Fibroblast of the aortic adventitia (primary cell): ENCODE measurements around a stretch of chr11.

DNA sequence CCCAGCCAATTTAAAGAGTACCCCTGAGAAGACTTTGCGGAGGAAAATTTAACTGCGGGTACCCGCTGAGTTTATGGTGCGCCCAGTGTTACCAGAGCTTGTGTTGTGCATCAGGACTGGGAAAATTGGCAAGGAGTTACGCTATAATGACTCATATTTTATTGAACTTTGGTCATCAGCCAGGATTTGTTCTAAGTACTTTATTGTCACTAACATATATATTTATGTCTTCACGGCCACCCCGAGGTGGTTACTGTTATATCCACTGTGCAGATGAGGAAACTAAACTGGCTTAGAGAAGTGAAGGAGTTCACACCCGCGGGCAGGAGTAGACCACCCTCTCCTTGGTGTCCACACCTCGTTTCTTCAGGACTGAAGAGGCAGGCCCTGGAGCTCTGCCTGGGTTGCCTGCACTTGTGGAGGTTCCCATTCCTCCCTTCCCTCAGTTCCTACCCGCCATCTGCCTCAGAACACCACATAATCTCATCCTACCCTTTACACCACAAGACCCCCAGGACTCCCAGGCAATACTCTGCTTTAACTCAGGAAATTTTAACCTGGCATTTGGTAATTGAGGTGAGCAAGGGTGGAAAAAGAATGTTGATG, 754 bp downstream of the ACCS start:
- CAGE, long polyA plus RNA = no peak

DNA sequence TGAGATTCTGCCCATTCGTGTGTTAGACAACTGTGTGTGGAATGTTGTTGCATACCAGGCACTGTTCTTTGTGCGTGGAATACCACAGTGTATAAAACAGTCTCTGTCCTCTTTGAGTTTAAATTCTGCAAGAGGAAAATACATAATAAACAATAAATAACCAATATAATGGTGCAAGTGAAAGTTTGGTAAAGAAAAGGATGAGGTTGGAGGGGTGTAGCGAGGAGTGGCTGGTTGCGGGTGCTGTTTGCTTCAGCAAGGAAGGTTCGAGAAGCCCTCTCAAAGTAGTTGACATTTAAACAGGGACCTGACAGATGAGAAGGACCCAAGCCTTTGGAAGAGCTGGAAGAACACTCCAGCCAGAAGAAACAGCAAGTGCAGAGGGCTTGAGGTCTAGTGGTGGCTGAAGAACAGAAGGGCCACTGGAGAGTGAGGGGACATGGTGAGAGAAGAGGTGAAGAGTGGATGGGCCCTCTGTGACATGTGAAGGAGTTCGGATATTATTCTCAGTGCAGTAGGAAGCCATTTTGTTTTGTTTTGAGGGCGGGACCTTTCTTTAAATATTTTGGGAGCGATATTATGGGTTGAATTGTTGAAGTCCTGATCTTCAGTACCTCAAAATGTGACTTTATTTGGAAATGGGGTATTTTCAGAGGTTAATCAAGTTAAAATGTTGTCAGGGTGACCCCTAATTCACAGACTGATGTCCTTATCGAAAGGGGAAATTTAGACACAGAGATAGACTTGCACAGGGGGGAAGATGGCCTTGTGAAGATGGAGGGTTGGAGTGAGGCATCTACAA, 79.9 kb downstream of the ALX4 start:
- CAGE, long polyA plus RNA = no peak

- CAGE, long polyA plus RNA = no peak
Observed at GRCh38 chr11:44566943-44567565, 1.6 kb downstream of the CD82 start.

- CAGE, long polyA plus RNA = no peak
Observed at GRCh38 chr11:44590642-44591807, 25.6 kb downstream of the CD82 start.

- CAGE, long polyA plus RNA = no peak
Observed at GRCh38 chr11:44754121-44754745, 27.5 kb downstream of the TSPAN18 start.

DNA sequence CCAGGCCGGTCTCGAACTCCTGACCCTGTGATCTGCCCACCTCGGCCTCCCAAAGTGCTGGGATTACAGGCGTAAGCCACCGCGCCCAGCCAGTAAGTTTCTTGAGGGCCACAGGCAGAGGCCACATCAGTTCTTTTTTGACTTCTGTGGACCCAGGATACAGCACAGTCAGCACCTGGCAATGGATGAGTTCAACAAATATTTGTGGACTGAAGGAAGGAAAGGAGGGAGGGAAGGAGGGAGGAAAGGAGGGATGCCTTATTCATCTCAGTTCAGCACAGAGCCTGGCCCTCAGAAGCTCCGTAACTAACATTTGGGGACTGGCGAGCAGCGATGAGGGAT, 77.5 kb downstream of the TSPAN18 start:
- CAGE, long polyA plus RNA = no peak

DNA sequence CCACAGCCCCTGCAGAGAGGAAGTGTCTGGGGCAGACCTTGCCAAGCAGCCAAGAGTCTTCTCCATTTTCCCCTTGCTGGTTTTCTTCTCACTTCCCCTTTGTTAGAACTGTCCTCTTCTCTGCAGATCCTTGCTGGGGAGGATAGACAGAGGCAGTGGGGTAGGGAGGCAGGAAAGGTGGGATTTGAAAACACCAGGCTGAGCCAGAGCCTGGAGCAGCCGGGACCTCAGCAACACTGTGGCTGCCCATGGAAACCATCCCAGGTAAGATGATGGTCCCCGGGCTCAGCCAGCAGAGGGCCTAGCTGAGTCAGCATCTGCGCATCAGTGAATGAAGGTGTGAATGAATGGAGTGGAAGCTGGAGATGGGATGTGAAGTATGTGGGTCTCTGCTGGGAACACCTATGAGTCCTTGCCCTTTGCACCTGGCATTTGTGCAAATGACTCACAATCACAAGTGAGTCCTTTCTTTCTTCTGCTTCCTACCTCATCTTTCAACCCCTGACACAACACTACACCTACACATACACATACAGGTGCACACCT, 63.0 kb upstream of the PRDM11 start:
- CAGE, long polyA plus RNA = no peak

- CAGE, long polyA plus RNA = no peak
Observed at GRCh38 chr11:45339614-45340625, 53.8 kb upstream of the SYT13 start.

- CAGE, long polyA plus RNA = no peak
Observed at GRCh38 chr11:45665893-45666257, 453 bp upstream of the CHST1 start.

DNA sequence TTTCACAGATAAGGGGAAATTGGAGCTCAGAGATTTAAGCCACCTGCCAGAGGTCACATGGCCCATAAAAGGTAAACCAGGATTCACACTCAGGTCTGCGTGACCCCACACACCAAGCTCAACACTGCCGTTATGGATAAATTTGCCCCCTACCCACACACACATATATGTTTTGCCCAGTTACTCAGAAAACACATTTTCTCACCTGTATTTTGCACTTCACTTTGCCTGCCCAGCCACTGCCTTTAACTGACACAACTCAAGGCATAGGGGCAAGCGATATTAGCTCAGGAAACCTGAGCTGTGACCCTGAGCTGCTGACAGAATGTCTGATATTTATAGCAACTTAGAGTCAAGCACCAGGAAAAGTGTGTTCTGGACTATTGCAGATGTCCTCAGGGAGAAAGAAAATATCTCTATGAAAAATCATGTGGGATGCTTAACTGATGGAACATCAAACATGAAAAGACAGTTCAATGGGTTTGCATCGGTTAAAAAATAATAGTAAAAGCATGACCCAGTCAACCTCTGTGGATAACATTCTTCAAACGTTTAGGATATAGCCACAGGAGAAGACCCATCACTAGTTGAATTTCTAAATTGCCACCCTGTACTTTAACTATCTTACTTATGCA, 63.9 kb upstream of the SLC35C1 start:
- CAGE, long polyA plus RNA = no peak

GRCh38 chr11:45745031-45745782, 59.7 kb upstream of the SLC35C1 start:
- CAGE, long polyA plus RNA = no peak

- CAGE, long polyA plus RNA = no peak
Observed at GRCh38 chr11:45801555-45802380, 3.2 kb upstream of the SLC35C1 start.

DNA sequence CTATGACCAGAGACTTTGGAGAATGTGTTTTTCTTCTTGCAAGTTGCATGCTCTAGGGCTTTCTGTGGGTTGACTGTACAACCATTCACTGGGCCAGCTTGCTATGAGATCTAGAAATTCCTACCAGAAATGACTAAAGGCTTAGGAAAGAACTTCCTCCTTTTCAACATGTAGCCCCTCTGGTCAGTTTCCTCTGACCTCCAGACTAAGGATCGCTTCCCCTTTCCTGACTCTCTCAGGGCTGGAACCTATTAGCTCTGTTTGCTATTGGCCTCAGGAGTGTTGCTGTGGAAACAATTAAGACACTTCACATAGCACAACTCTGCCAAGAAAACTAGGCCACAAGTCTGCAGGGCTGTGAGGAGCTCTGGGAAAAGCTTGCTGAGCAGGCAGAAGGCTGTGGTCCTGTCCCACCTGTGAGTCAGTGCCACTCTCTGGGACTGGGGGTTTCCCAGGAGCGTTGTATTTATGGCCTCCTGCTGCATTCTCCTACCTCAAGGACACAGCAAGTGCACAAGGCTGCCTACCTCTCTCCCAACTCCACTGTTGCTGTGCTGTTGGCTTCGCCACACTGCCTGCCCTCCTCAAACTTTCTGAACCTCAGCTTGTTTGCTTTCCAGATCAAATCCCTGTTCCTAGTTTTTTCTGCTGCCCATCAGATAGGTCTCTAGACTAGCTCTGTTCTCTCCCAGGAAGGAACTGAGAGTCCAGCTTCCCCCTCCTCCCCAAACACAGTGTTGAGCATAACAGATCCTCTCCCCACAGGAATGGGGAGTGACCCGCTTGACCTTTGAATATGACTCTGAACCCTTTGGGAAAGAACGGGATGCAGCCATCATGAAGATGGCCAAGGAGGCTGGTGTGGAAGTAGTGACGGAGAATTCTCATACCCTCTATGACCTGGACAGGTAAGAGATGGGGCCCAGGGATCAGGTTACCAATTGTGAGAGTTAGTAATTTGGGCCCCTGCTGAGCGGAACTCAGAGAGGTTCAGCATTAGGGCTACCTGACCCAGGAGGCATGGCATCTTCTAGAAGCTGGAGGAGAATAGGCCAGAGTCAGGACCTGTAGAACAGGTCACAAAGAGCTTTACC, 11.0 kb downstream of the CRY2 start:
- CAGE, long polyA plus RNA = no peak

DNA sequence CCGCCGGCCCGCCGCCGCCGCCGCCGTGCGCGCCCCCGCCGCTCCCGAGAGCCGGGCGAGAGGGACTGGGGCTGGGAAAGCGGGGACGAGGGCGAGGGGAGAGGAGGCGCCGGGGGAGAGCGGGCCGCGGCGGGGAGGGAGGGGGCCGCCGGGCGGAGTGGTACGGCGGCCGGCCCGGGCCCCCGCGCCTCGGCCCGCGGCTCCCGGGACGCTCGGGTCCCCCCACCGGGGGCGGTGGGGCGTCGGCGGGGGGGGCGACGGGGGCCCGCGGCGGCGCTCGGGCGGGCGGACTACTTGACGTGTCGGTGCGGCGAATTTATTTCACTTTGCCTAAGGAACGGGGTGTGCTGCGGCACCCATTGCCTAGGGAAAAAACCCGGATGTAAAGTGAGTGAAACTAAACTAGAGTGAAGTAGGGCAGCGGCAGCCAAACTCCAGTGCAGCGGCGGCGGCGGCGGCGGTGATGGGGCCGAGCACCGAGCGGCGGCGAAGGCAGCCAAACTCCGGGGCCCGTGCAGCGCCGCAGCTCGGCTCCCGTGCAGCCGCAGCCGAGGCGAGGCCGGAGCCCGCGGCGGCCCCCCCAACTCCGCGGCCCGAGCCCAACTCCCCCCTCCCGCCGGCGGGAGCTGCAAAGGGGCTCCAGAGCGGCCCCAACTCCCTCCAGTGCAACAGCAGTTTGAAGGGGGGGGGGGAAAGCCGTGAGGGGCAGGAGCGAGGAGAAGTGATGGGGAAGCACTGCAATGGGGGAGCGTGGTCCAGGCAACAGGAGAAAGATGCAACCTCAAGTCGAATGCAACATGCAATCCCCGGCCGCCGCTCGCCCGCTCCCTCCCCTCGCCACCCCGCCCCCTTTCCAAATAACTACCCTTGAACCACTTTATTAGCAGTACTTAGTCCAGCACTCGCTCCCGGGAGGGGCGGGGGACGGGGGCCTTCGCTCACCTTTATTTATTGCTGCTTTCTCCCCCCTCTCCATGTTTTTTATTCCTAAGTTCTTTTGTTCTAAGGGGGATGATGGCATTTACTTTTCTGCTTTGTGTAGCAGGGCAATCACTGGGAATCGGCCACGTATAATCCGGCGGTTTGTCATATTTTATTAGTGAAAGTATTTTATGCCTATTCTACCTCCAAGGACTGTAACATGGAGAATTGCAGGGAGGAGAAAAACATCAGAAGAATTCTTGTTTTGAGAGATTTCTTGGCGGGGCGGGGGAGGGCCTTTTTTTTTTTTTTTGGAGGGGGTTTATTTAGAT, 705 bp upstream of the PHF21A start:
- CAGE, long polyA plus RNA = no peak

GRCh38 chr11:46236925-46238087, 40.2 kb upstream of the CREB3L1 start:
- CAGE, long polyA plus RNA = no peak

- CAGE, long polyA plus RNA = no peak
Observed at GRCh38 chr11:46238927-46239677, 38.4 kb upstream of the CREB3L1 start.

GRCh38 chr11:46250252-46250812, 27.1 kb upstream of the CREB3L1 start:
- CAGE, long polyA plus RNA = no peak

GRCh38 chr11:46363565-46364175, 16.4 kb downstream of the DGKZ start:
- CAGE, long polyA plus RNA = no peak

GRCh38 chr11:46698516-46699119, 1.8 kb downstream of the ARHGAP1 start:
- CAGE, long polyA plus RNA = no peak

- CAGE, long polyA plus RNA = no peak
Observed at GRCh38 chr11:46885993-46886288, 32.4 kb downstream of the LRP4 start.